Measurements from ENCODE around the genes MYOC, TNFSF4 and KLHL20.

GRCh38 chr1:171384892-171385222 is 70.9 kb downstream of the FMO4 start:
- RAMPAGE, long total RNA, result no peak
- RRBS, 2 experiments, result no CpG with 5 or more reads among the region's 2 CpGs
CAGE:
- cytosol, long polyA minus RNA, result no peak
- cytosol, long polyA plus RNA, result no peak
- long polyA plus RNA, result no peak
- nucleolus, long total RNA, result no peak
- nucleus, long polyA plus RNA, result no peak
- nucleus, long total RNA, result no peak

DNA sequence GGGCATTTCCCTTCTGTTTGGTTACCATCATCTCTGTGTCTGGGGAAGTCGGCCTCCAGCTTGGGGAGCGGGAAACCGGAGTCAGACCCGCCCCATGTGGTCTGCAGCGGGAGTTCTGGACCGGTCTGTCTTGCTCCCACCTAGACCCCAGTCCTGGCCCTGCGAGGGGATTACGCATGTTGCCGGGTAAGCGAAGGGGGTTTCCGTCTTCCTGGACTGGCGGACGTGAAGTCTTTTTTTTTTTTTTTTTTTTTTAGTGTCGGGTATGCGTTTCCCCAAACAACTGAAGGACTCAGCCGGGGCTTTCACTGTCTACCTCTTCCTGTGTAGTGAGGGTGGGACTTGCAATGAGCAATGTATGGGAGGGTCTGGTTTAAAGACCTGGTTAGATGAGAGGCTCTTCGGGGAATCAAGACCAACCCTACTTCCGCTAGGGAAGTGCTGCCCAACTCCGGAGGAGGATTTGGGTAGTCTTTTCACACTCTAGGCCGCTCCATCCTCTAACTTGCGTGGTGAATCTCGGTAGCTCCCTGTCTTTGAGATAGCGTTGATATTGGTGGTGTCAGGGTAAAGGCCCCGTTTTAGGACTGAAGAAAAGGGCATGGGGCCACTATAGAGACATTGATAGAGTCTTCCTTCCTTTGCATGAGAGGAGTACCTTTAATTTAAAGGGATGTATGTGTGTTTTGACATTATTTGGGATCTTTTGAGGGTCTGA is 704 bp downstream of the PRRC2C start:
- RAMPAGE, long total RNA, result no peak
- RRBS, 2 experiments, result 1% methylated on average over 7 to 13 of the region's 24 CpGs
CAGE:
- cytosol, long polyA minus RNA, result no peak
- cytosol, long polyA plus RNA, result no peak
- long polyA plus RNA, result no peak
- nucleolus, long total RNA, result start-site peak on the minus strand centred at position 168 of the sequence, 28 bp wide, 16 reads
- nucleus, long polyA plus RNA, result no peak
- nucleus, long total RNA, result no peak

DNA sequence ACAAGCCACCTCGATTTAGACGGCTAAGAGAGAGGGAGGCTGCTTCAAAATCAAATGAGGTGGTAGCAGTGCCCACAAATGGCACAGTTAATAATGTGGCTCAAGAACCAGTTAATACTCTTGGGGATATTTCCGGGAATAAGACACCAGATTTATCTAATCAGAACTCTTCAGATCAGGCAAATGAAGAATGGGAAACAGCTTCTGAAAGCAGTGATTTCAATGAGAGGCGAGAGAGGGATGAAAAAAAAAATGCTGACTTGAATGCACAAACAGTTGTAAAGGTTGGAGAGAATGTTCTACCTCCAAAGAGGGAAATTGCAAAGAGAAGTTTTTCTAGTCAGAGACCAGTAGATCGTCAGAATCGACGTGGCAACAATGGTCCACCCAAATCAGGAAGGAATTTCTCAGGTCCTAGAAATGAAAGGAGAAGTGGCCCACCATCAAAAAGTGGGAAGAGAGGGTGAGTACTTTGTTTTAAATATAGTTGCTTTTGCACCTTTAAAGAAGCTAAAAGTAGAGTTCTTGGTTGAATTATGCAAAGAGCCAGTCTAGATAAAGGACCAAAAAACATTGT is 56.5 kb downstream of the PRRC2C start:
- RAMPAGE, long total RNA, result no peak
- RRBS, 2 experiments, result no CpG with 5 or more reads among the region's 7 CpGs
CAGE:
- cytosol, long polyA minus RNA, result no peak
- cytosol, long polyA plus RNA, result no peak
- long polyA plus RNA, result no peak
- nucleolus, long total RNA, result no peak
- nucleus, long polyA plus RNA, result no peak
- nucleus, long total RNA, result no peak

DNA sequence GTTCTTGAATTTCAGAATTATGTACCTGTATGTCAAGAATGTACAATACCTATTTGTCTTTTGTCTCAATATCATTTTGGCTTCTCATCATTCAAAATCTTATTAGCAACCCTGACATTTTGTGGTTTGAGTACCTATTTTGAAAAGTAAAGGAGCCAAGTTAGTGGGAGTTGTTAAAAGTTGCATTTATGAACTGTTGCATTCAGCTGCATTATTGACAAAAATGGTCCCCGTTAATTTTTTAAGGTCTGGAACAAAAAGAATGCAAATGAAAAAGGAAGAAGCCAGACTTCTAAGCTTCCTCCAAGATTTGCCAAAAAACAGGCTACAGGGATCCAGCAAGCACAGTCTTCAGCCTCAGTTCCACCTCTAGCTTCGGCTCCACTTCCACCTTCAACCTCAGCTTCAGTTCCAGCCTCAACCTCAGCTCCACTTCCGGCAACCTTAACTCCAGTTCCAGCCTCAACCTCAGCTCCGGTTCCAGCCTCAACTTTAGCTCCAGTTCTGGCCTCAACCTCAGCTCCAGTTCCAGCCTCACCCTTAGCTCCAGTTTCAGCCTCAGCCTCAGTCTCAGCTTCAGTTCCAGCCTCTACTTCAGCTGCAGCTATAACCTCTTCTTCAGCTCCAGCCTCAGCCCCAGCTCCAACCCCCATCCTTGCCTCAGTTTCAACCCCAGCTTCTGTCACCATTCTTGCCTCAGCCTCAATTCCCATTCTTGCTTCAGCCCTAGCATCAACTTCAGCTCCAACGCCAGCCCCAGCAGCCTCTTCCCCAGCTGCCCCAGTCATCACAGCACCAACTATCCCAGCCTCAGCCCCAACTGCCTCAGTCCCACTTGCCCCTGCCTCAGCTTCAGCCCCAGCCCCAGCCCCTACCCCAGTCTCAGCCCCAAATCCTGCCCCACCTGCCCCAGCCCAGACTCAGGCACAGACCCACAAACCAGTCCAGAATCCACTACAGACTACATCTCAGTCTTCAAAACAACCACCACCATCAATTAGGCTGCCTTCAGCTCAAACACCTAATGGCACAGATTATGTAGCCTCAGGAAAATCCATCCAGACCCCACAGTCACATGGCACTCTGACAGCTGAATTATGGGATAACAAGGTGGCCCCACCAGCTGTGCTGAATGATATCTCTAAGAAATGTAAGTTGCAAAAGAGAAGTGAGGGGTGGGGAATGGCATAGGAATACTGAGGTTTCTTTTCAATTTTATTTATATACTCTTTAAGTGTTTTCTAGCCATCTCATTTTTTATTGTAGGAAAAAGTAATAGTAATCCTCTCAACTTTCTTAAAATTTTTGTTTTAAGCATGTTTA is 64.6 kb upstream of the MYOCOS start:
- RAMPAGE, long total RNA, result no peak
- RRBS, 2 experiments, result no CpG with 5 or more reads among the region's 5 CpGs
CAGE:
- cytosol, long polyA minus RNA, result no peak
- cytosol, long polyA plus RNA, result no peak
- long polyA plus RNA, result no peak
- nucleolus, long total RNA, result start-site peak on the minus strand centred at position 631 of the sequence, 38 bp wide, 7 reads; start-site peak on the minus strand centred at position 839 of the sequence, 37 bp wide, 6 reads
- nucleus, long polyA plus RNA, result no peak
- nucleus, long total RNA, result no peak

- RAMPAGE, long total RNA, result no peak
- RRBS, 2 experiments, result no CpG with 5 or more reads among the region's 5 CpGs
CAGE:
- cytosol, long polyA minus RNA, result no peak
- cytosol, long polyA plus RNA, result no peak
- long polyA plus RNA, result no peak
- nucleolus, long total RNA, result no peak
- nucleus, long polyA plus RNA, result no peak
- nucleus, long total RNA, result no peak
Measured at GRCh38 chr1:171652503-171652964, at the start of gene MYOC. TSS of gene MYOC (minus strand) at chr1:171652688.

DNA sequence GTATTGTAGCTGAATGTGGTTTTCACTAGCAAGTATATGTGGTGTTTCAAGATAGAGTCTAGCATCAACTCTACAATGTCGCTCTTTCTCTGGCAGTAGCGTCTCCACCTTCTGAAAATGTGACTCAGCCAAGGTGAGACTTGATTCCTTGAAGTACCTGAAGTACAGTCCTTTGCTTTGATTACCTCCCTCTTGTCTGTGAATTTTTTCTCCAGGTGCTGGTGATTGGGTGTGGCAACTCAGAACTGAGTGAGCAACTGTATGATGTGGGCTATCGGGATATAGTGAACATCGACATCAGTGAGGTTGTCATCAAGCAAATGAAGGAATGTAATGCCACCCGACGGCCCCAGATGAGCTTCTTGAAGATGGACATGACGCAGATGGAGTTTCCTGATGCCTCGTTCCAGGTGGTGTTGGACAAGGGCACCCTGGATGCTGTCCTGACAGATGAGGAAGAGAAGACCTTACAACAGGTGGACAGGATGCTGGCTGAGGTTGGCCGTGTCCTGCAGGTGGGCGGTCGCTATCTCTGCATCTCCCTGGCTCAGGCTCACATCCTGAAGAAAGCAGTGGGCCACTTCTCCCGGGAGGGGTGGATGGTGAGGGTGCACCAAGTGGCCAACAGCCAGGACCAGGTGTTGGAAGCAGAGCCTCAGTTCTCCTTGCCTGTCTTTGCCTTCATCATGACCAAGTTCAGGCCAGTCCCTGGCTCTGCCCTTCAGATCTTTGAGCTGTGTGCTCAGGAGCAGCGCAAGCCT is 2.2 kb downstream of the METTL13 start:
- RAMPAGE, long total RNA, result no peak
- RRBS, 2 experiments, result no CpG with 5 or more reads among the region's 13 CpGs
CAGE:
- cytosol, long polyA minus RNA, result no peak
- cytosol, long polyA plus RNA, result no peak
- long polyA plus RNA, result no peak
- nucleolus, long total RNA, result no peak
- nucleus, long polyA plus RNA, result no peak
- nucleus, long total RNA, result no peak

DNA sequence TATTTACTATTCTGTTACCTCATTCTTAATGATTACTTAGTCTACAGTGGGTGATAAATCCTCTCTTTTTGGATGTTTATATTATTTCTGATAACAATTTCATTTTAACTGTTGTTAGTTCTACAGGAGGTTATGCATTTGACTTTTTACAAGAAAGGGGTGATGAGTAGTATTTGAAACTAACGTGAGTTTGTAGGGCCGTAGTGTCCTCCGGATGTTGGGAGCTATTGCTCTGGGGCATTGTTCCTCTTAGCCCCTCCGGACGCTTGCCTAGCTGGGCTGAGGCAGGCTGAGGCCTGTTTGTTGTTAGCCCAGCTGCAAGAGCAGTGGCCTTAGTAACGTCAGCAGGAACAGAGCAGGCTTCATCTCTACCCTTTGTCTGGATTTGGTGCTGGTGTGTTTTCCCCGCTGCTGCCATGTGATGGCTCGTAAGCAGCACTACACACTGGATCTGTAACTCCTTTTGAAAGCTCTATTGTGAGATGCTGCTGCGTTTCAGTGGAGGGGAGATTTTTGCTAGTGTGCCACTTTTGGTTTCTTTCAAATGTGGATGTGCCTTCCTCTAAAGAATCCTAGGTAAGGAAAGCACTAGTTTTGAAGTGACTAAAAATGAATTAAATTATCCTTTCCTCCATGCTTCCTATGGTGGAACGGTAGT is 57.6 kb downstream of the DNM3 start:
- RAMPAGE, long total RNA, result no peak
- RRBS, 2 experiments, result no CpG with 5 or more reads among the region's 10 CpGs
CAGE:
- cytosol, long polyA minus RNA, result no peak
- cytosol, long polyA plus RNA, result no peak
- long polyA plus RNA, result no peak
- nucleolus, long total RNA, result no peak
- nucleus, long polyA plus RNA, result no peak
- nucleus, long total RNA, result no peak

DNA sequence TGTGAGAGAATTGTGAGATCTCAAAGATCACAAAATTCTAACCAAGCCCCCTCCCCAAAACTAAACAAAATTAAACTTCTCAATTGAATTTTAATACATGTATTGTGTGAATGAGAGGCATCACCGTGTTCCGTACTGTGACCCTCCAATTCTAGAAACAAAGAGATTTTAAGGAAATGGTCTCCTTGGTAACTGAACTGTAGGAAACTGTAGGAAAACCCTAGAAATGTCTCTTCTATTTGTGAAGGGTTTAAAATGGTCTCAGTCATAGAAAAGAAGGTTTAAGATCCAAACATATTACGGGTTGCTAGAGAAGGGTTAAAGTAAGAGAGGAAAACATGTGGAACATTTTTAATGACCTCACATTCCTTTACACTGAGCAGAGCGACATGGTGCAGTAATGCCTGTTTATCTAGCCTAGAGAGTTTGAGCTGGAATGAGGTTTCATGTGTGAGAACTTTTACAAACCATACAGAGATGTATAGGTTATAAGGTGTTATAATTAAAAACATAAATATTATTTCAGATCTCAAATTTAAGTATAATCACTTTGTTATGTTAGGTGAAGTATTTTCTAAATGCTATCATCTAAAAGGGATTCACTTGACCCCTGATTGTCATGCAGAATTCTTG is 37.0 kb upstream of the C1orf105 start:
- RAMPAGE, long total RNA, result no peak
- RRBS, 2 experiments, result no CpG with 5 or more reads among the region's 4 CpGs
CAGE:
- cytosol, long polyA minus RNA, result no peak
- cytosol, long polyA plus RNA, result no peak
- long polyA plus RNA, result no peak
- nucleolus, long total RNA, result no peak
- nucleus, long polyA plus RNA, result no peak
- nucleus, long total RNA, result no peak

DNA sequence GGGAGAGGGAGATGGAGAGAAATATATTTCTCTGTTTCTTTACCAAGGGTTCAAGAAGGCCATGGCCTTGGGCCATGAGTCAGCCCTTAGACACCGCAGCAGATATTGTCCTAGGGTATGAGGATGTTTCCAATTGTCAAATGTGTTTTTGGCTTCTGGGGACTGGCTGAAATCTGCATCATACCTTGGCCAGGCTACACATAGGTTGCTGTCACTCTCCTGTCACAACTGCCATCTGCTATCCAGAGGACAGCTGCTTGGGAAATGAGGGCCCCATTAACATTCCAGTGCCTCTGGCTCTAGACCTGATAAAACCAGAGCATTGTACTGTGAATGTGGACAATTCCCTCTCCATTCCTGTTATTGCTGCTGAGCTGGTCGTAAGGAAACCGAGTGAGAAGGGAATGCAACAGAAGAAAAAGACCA is 8.7 kb upstream of the PIGC start:
- RAMPAGE, long total RNA, result no peak
- RRBS, 2 experiments, result no CpG with 5 or more reads among the region's 3 CpGs
CAGE:
- cytosol, long polyA minus RNA, result no peak
- cytosol, long polyA plus RNA, result no peak
- long polyA plus RNA, result no peak
- nucleolus, long total RNA, result no peak
- nucleus, long polyA plus RNA, result no peak
- nucleus, long total RNA, result no peak

DNA sequence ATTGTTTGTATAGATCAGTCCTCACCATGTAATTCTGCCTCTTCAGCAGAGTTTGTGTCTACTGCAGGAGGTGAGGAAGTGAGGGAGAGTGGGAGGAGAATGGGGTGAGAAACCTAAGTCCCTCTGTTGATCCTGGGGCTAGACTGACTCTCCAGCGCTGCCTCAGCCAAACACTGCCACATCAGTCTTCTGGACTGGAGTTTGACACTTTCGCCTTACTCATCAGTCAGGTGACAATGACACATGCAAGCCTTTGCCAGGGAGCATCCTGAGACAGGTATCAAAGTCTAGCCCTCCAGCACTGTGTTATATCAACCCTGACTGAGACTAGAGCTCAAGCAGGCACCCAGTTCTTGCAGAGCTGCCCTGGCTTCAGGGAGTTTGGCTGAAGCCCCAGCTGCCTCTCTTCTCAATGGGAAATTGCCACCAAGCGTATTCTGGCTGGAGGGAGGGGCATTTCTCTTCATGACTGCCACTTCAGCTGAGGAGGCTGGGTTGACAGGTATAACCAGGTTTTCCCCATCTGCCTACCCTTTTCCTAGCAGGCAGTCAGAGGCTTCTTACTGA is 33.2 kb upstream of the SUCO start:
- RAMPAGE, long total RNA, result no peak
- RRBS, 2 experiments, result no CpG with 5 or more reads among the region's 3 CpGs
CAGE:
- cytosol, long polyA minus RNA, result no peak
- cytosol, long polyA plus RNA, result no peak
- long polyA plus RNA, result no peak
- nucleolus, long total RNA, result no peak
- nucleus, long polyA plus RNA, result no peak
- nucleus, long total RNA, result no peak

DNA sequence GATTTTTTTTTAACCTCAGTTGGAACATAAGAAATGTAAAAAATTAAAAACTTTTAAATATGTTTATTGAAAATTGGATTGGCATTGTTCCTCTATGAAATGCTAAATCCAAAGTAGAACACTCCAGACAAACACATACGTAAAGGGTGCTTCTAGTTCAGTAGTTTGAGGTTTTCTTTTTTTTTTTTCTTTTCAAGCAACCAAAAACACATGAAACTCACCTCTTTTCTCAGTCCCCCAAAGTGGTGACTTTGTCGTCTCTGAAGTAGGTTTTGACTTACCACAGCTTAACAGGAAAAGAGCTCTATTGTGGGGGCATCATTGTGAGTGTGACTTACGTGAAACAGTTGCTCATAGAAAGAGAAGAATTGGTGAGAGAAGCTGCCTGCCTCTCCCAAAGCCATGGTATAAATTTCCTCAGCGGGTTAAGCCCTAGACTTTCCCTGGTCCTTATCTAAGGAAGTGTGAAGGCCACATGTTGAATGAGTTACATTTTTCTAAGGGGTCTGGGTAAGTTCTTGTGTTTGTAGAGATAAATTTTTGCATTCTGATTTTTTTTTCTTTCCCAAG is 11.8 kb downstream of the FASLG start:
- RAMPAGE, long total RNA, result no peak
- RRBS, 2 experiments, result no CpG with 5 or more reads among the region's 4 CpGs
CAGE:
- cytosol, long polyA minus RNA, result no peak
- cytosol, long polyA plus RNA, result no peak
- long polyA plus RNA, result no peak
- nucleolus, long total RNA, result no peak
- nucleus, long polyA plus RNA, result no peak
- nucleus, long total RNA, result no peak

- RAMPAGE, long total RNA, result no peak
- RRBS, 2 experiments, result no CpG with 5 or more reads among the region's 4 CpGs
CAGE:
- cytosol, long polyA minus RNA, result no peak
- cytosol, long polyA plus RNA, result no peak
- long polyA plus RNA, result no peak
- nucleolus, long total RNA, result no peak
- nucleus, long polyA plus RNA, result no peak
- nucleus, long total RNA, result no peak
Measured at GRCh38 chr1:172960283-172960791, 90.4 kb downstream of the TNFSF18 start.

DNA sequence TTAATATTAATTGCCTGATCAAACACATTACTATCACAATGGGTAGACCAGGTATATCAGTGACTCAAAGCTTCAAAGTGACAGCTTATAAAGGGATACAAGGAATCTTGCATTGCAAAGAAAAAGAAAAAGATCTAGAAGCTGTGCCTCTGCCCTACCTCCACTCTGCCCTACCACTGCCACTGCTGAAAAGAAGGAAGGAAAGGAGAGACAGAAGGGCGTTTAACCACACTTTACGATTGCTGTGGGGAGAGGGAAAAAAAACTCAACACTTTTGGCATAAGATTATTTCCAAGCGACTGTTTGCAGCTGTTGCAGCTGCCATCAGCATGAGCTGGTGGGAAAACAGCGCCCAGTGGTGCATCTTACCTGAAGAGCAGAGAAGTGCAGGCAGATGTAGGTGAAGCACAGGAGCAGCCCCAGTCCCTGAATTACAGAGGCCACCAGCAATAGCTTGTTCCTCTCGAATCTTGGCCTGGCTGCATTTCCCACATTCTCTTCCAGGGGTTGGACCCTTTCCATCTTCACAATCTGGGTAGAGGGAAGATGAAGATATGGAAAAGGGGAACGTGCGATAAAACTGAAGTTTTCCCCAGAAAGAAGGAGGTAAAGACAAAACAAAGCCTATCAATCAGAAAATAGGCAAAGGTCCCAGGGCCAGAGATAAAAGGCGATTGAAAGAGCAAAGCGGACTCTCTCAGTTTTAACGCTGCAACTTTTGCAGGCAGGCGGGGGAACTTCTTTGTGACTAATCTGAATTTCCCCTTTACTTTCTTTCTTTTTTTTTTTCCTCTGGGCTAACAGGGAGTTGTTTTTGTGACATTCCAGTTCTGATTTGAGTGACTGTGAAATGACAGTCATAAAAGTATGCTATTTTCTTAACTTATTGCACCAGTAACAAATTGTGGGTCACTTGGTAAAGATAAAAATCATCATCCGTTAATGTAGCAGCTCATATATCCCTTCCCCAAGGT is at the start of gene TNFSF4:
Gene TNFSF4, minus strand, starts transcription at position 677 of the 974 bp plus-strand sequence.
- RAMPAGE, long total RNA, result no peak
- RRBS, 2 experiments, result no CpG with 5 or more reads among the region's 12 CpGs
CAGE:
- cytosol, long polyA minus RNA, result no peak
- cytosol, long polyA plus RNA, result no peak
- long polyA plus RNA, result no peak
- nucleolus, long total RNA, result no peak
- nucleus, long polyA plus RNA, result no peak
- nucleus, long total RNA, result no peak

DNA sequence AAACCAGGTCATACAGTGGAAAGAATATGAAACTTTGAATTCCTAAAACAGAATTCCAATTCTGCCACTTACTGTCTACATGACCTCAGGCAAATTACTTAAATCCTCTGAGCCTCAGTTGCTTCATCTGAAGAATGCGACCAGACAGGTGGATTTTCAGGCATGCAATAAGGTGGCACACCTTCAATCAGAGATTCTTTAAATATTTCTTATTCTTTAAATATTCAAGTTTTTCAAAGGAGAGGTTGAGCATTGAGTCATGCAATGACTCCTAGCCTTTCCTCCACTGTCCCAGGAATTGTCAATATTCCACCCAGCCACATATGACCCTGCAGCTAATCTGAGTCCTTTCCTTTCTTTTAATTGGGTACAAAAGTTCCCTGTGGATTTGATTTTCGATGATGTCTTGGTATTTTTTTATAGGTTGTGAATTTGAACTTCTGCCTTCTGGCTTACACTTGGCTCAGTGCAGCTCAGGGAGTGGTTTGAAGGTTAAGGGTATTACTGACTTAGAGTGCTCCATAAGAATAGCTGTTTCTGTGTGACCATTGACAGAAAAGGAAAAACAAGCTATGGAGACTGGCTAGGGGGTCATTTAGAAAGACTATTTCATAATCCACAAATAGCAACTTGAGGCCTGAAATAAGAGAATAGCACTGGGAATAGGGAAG is 52.2 kb upstream of the PRDX6 start:
- RAMPAGE, long total RNA, result no peak
- RRBS, 2 experiments, result no CpG with 5 or more reads among the region's 2 CpGs
CAGE:
- cytosol, long polyA minus RNA, result no peak
- cytosol, long polyA plus RNA, result no peak
- long polyA plus RNA, result no peak
- nucleolus, long total RNA, result no peak
- nucleus, long polyA plus RNA, result no peak
- nucleus, long total RNA, result no peak

GRCh38 chr1:173443645-173444440 is 33.3 kb upstream of the PRDX6 start:
- RAMPAGE, long total RNA, result no peak
- RRBS, 2 experiments, result no CpG with 5 or more reads among the region's 5 CpGs
CAGE:
- cytosol, long polyA minus RNA, result no peak
- cytosol, long polyA plus RNA, result no peak
- long polyA plus RNA, result no peak
- nucleolus, long total RNA, result no peak
- nucleus, long polyA plus RNA, result no peak
- nucleus, long total RNA, result no peak

DNA sequence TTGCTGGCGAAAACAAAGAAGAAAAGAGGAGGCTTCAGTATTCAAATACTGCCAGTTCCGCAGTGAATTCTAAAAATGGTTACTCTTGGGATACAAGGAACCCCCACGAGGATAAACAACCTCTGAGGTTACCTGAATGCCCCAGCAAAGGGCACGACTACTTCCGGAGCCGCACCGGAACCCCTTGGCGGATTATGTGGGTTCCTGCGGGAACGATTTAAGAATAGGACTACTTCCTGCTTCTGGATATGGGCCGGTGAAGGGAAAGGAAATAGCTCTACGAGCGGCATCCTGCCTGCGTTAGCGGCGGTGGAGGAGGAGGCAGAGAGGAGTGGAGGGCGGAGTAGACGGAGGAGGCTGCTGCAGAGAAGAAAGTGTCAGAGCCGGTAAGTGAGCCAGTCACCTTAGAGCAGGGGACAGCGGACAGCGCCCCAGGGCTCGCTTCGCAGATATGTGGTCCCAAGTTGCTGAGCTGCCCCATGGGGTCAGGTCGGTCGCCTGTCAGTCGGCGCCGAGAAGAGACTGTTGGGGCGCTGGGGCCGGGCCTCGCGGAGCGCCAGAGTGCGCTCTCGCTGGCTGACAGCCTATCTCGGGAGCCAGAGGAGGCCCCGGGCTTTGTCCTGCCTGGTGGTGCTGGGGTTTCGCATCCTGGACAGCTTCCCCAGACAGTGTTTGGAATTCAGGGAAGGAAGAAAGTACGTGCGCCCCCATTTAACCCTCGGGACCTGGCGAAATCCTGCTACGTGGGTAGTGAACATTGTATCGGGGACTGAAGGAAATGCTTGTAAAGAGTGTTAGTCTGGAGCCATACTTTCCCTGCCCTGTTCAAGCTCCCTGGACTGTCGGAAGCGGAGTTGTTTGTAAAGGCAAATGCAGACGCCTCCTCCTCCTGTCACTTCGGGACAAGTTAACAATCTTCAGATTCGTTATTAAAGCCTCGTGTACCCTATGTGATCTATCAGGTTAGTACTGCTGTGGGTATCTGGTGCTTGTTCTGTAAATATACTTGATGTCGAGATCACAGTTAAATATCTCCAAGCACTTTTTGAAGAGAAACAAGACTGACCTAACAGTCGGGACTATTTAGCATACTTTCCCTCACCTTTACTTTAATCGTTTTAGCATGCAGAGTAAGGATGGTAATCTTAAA is at the start of gene KLHL20:
Gene KLHL20, plus strand, starts transcription at position 289 of the 1,150 bp plus-strand sequence.
- RAMPAGE, long total RNA, result no peak
- RRBS, 2 experiments, result 1 to 2% methylated on average over 12 of the region's 53 CpGs
CAGE:
- cytosol, long polyA minus RNA, result start-site peak on the plus strand centred at position 280 of the sequence, 27 bp wide, 99 reads
- cytosol, long polyA plus RNA, result start-site peak on the plus strand centred at position 267 of the sequence, 46 bp wide, 232 and 114 reads in 2 replicates
- long polyA plus RNA, result start-site peak on the plus strand centred at position 267 of the sequence, 56 bp wide, 178 and 300 reads in 2 replicates
- nucleolus, long total RNA, result start-site peak on the minus strand centred at position 173 of the sequence, 30 bp wide, 46 reads; start-site peak on the plus strand centred at position 254 of the sequence, 30 bp wide, 92 reads
- nucleus, long polyA plus RNA, result start-site peak on the minus strand centred at position 175 of the sequence, 29 bp wide, 16 and 5 reads in 2 replicates; start-site peak on the plus strand centred at position 277 of the sequence, 77 bp wide, 100 and 449 reads in 2 replicates
- nucleus, long total RNA, result no peak

DNA sequence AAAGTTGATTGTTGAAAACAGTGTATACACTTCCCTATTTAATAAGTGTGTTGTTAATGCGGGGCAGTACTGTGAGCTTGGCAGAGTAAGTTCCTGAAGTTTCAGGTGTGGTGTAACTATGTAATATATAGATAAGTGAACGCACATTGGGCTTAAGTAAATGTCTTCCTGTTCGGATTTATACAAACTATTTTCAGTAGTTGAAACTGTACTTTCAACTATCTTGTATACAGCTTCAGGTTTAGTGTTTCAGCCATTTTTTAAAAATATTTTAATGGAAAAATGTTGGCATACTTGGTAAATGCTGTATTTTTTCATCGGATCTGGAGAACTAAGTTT is 922 bp downstream of the ZBTB37 start:
- RAMPAGE, long total RNA, result no peak
- RRBS, 2 experiments, result no CpG with 5 or more reads among the region's 4 CpGs
CAGE:
- cytosol, long polyA minus RNA, result no peak
- cytosol, long polyA plus RNA, result no peak
- long polyA plus RNA, result no peak
- nucleolus, long total RNA, result no peak
- nucleus, long polyA plus RNA, result no peak
- nucleus, long total RNA, result no peak

GRCh38 chr1:173916970-173917177 is 253 bp downstream of the SERPINC1 start:
- RAMPAGE, long total RNA, result no peak
- RRBS, 2 experiments, result no CpG with 5 or more reads among the region's 1 CpG
CAGE:
- cytosol, long polyA minus RNA, result no peak
- cytosol, long polyA plus RNA, result no peak
- long polyA plus RNA, result no peak
- nucleolus, long total RNA, result no peak
- nucleus, long polyA plus RNA, result no peak
- nucleus, long total RNA, result no peak

DNA sequence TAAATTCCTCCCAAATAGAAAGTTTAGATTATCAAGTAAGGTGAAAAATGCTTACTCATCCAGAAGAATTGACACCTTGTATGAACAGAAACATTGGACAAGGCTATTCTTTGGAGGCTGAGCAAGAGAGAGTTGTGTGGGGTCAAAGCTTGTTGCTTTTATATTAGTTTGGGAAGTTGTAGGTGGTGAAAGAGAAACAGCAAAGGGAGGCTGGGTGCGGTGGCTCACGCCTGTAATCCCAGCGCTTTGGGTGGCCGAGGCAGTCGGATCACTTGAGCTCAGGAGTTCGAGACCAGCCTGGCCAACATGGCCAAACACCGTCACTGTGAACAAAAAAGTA is 8.7 kb upstream of the SERPINC1 start:
- RAMPAGE, long total RNA, result no peak
- RRBS, 2 experiments, result no CpG with 5 or more reads among the region's 7 CpGs
CAGE:
- cytosol, long polyA minus RNA, result no peak
- cytosol, long polyA plus RNA, result no peak
- long polyA plus RNA, result no peak
- nucleolus, long total RNA, result no peak
- nucleus, long polyA plus RNA, result no peak
- nucleus, long total RNA, result no peak

- RAMPAGE, long total RNA, result no peak
- RRBS, 2 experiments, result no CpG with 5 or more reads among the region's 1 CpG
CAGE:
- cytosol, long polyA minus RNA, result no peak
- cytosol, long polyA plus RNA, result no peak
- long polyA plus RNA, result no peak
- nucleolus, long total RNA, result start-site peak on the minus strand at chr1:173937409-173937462, 32 reads
- nucleus, long polyA plus RNA, result no peak
- nucleus, long total RNA, result no peak
Measured at GRCh38 chr1:173937182-173937747, 20.1 kb upstream of the SERPINC1 start.

Measured in GM12878 (cell line).